ENCODE measurements around the gene FAM210B.

DNA sequence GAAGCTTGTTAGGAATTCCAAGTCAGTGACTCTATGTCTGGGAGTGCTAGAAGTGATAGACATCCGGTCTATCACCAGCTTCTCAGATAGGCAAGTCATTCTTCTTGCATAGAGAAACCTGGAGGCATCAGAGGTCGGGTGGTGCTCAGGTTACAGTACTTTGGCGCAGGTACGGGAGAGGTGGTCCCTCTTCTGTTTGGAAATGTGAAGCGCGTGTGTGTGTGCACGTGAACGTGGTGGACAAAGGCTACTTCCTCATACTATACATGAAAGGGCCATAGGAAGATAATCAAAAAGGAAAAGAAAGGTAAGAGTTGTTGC is 299.2 kb upstream of the ZFP64 start:
- PRO-cap = no peak
- RRBS = no CpG with 5 or more reads among the region's 8 CpGs

DNA sequence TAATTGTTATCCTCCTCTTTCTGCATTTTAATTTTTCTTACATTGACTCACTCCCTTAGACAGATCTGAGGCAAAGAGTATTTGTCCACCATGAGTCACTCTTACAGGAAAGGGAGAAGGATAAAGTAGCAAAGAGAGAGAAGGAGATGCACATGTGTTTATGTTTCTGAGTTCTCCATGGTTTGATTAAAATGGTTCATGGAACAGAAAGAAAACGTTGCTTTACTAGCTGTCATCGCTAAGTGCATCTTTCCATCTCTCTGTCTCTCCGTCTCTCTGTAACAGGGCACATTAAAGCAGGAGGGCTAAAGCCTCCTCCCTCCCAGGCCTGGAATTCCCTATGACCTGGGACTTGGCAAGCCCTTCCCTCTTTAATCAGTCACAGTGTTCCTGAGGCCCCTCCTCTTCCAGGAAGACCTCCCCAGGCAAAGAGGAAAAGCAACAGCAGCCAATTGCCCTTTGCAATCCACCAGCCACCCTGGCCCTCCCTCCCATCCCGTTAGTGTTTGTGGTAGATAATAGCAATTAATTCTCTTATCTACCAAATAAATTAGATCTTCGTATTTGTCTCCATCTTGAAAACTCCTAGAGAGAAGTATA is 112.8 kb upstream of the TSHZ2 start:
- PRO-cap = no peak
- RRBS = no CpG with 5 or more reads among the region's 5 CpGs

DNA sequence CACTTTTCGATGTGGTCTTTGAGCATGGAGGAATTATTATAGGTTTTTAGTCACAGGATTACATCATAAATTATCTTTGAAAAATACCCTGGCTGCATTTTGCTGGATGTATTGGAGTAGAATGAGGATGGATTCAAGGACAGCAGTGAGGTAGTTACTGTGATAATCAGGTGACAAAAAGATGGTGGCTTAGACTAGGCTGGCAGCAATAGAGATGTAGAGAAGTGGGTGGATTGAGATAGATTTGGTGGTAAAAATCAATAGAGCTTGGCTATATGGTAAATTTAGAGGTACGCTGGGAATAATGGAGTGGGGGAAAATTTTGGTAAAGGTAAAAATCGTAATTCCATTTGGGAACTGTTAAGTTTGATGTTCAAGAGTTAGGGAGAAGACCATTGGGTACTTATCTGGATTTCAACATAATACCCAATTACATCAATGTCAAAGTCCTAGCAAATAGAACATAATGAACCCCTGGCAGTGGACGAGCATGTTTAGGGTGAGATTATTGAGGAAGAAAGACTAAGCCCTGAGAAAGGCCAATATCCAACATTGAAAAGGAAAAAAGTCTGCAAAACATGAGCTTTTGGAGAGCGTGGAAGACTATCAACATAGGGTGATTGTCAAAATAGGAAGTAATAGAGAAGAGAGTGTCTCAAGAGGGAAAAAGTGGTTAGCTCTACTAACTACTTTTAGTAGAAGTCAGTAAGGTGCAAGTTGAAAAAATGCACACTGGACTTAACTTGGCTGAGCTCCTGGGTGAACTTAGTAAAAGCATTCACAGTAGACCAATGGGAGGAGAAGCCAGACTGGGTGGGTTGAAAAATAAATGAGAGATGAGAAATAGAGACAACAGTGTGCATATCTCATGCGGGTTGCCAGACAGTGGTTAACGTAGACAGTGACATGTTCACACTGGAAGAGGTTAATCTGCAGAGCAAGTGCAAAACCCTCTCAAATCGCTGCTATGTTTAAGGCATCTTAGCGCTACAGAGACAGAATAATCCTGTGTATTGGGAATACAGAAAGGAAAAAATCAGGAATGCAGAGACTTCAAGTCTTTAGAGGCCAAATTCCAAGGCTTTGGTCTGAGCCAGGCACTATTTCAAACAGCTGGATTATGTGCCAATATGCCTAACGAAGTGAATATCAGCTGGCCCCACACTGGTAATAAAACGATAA is 106.7 kb downstream of the TSHZ2 start:
- PRO-cap = no peak
- RRBS = no CpG with 5 or more reads among the region's 11 CpGs

- PRO-cap = bidirectional peak, plus-strand start at chr20:53081592, minus-strand start at chr20:53081432
- RRBS = no CpG with 5 or more reads among the region's 6 CpGs
These were observed 109.1 kb downstream of the TSHZ2 start for GRCh38 chr20:53081157-53081668.

DNA sequence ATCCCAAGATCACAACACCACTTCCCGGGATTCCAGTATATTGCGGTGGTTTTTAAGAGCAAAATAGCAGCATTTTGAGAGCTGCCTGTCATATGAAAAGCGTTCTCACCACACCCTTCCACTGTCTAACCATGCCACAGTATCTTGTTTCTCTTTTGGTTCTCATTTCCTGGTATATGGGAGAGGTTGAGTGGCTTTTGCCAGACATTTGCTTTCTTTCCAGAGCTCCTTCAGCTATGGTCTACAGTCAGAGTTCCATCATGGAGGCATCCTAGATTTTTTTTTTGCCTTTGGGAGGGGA is 243.0 kb downstream of the TSHZ2 start:
- PRO-cap = no peak
- RRBS = no CpG with 5 or more reads among the region's 3 CpGs

DNA sequence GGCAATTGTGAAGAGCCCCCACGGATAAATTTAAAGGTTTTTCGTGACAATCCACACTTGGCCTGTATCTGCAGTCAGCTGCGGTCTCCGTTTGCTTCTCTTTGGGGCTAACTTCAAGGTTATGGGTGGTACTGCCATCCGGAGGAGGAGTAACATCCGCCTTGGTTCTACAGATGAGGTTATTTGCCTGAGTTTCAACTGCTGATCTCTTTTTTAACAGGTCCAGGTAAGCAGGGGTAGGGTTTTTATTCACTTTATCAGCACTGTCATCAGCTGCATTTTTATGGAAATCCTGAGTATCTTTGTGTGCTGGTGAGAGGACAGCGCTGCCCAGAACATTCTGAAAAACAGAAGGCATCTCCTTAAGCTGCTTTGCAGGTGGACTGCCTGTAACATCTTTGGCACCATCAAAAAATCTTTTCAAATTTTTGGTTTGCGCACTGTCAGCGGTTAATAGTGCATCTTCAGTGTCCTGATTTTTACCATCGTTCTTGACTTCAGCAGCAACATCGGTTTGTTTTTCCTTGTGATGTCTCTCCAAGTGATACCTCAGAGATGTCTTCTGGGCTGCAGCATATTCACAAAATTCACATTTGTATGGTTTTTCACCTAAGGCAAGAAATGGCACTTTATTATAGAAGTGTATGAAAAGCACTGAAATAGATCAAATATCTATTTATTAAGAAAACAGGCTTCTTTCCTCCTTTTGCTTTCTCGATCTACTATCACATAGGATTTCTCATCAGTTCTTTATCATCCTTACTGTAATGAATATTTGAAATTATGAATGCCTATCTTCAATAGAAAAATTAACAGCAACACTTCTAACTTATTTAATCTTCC is 16.7 kb downstream of the ZNF217 start:
- PRO-cap = no peak
- RRBS = no CpG with 5 or more reads among the region's 12 CpGs

DNA sequence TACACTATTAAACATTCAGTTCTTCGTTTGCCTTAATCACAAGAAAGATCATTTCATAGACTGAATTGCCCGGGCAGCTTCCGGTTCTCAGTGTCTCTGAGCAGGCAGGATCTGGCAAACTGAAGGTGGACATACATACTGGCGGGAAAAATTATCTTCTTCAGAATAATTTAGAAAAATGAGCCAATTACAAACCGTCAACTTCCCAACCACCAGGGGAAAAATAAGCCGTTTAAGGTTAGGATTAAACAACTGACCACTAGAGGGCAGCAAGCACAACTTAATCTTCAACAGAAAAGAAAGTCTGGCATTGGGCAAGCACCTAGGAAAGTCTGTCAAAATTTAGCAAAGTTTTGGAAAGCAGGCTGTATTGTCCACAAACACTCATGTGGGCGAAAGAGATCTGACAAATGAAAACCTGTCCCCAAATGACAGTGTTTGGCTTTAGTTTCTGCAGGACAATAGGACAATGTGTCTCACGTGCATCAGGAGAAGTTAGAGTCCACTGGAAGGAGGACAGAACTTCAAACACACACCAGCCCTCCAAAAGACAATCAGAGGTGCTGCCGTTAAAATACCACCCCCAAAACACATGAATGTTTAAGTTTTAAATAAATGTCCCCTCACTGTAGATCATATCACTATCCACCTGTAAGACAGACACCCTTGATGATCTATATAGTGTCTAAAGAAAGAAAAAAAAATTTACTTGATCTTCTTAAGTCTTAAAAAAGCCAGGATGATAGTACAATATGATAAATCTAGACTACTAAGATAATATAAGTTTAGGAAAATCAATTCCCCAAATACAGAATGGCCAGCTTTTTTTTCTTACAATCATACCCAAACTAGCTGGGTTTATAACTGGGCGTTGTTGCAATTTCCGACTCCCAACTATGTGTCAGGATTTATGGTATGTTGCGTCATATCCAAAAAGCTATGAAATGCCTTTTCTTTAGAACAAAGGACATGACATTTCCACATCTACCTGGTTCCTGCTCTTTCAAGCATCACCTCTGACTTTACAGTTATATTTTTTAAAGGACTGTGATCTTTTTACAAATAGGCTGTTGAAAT is 14.6 kb downstream of the ZNF217 start:
- PRO-cap = bidirectional peak, plus-strand start at position 981 of the sequence, minus-strand start at position 862 of the sequence
- RRBS = no CpG with 5 or more reads among the region's 12 CpGs

DNA sequence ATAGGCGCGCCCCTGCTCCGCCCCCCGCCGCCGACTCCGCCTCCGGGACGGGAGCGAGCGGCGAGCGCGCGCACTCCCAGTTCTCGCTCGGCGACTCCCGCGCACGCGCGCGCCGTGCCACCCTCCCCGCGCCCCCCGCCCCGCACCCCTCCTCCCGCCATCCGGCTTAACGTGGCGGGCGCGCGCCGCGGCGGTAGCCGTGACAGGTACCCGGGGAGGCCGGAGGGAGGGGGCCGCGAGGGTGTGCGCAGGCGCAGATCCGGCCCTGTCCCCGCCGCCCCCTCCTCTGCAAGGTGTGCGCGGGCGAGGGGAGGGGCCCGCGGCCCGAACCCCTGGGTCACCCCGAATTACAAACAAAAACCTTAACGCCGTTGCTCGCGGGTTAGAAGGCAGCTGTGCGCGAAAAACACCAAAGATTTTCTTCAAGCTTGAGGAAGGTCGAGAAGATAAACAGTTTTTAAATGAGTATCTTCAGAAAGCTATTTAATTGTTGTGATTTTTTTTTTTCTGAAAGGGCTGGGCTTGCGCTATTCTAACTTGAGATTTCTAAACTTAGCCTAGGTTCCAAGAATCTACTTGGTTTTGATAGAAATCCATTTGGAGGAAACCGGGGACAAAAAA is 891 bp upstream of the ZNF217 start:
- PRO-cap = bidirectional peak, plus-strand start at position 79 of the sequence, minus-strand start outside the sequence; bidirectional peak, plus-strand start at position 385 of the sequence, minus-strand start at position 105 of the sequence
- RRBS = under 1% methylated on average over 5 of the region's 65 CpGs

DNA sequence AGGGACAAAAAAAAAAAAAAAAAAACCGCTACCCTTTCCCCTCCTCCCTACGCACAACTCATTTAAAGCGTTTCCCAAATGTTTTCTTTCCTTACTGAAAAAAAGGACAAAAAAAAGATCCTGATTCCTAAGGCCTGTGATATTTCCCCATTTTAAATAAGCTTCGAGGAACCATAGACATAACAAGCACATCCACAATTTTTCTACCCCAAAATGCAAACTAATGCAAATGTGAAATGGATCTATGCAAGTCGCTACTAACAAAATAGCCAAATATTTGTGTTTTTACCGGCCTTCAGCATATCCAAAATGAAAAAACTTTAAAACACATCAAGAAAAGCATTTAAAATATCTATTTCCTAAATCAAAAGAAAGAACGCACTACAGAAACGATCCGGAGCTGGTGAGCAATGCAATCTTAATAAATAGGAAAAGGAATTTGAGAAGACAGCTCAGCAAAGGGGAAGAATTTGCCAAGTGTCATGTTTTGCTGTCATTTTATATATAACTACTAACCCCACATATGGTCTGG is 1.5 kb upstream of the ZNF217 start:
- PRO-cap = no peak
- RRBS = no CpG with 5 or more reads among the region's 9 CpGs

DNA sequence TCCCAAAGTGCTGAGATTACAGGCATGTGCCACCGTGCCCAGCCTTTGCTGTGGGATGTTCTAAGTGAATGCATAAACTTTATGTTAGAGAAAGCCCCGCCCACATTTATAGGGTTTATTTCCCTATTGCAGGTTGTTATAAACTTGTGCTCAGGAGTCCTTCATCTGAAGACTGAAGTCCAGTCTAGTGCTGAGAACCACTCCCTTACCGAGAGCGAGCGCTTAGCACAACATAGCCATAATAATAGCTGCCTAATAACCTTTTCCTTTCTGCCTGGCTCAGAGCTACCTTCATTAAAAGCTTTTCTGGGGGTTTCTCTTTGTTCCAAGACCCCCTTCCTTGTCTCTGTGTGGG is 75.4 kb upstream of the ZNF217 start:
- PRO-cap = no peak
- RRBS = no CpG with 5 or more reads among the region's 5 CpGs

GRCh38 chr20:53735404-53736795 is 142.3 kb upstream of the ZNF217 start:
- PRO-cap = bidirectional peak, plus-strand start at chr20:53735740, minus-strand start at chr20:53735701
- RRBS = no CpG with 5 or more reads among the region's 14 CpGs

DNA sequence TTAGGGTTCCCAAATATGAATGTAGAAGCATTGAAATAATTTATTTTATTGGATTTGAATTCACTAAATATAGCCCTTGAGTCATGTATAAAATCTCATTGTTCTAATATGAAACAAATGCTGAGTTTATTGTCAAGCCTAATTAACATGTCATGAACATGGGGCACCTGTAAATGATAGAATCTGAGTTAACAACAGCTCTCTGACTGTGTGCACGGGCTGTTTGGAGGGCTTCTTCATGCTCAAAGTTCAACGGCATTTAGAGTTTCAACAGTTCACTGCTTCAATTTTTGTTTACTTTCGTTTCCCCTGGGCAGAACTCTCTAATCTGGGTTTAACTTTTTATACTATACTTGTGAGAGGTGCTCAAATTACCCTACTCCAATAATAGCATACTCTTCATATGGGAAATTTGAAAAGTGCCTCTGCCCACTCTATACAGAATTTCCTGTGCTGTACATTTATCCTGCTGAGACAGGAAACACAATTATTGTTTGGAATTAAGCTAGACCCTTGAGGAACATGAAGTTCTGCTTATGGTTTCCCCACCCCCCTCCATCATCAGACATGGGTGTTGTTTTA is 236.4 kb upstream of the ZNF217 start:
- PRO-cap = bidirectional peak, plus-strand start at position 490 of the sequence, minus-strand start at position 261 of the sequence
- RRBS = no CpG with 5 or more reads among the region's 3 CpGs

GRCh38 chr20:54028331-54029213 is 41.8 kb downstream of the BCAS1 start:
- PRO-cap = no peak
- RRBS = 95% methylated on average over 4 of the region's 23 CpGs

GRCh38 chr20:54065564-54066160 is 4.7 kb downstream of the BCAS1 start:
- PRO-cap = no peak
- RRBS = no CpG with 5 or more reads among the region's 14 CpGs

DNA sequence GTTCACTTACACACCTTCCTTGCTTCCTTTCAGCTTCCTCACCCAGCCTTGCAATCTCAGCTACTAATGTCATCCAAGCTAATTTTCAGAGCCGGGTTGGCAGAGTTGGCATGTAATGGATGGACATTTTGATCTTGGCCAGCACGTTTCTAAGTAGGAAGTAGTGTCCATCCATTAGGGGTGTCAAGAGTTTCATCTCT is 60.5 kb downstream of the PFDN4 start:
- PRO-cap = no peak
- RRBS = no CpG with 5 or more reads among the region's 2 CpGs

- PRO-cap = unidirectional peak, plus-strand start at chr20:56358974
- RRBS = under 1% methylated on average over 40 of the region's 76 CpGs
These were observed at the start of gene FAM210B for GRCh38 chr20:56358524-56359309. TSS of gene FAM210B (plus strand) at chr20:56358974.

GRCh38 chr20:56433648-56434327 is 21.7 kb downstream of the CASS4 start:
- PRO-cap = no peak
- RRBS = no CpG with 5 or more reads among the region's 7 CpGs

DNA sequence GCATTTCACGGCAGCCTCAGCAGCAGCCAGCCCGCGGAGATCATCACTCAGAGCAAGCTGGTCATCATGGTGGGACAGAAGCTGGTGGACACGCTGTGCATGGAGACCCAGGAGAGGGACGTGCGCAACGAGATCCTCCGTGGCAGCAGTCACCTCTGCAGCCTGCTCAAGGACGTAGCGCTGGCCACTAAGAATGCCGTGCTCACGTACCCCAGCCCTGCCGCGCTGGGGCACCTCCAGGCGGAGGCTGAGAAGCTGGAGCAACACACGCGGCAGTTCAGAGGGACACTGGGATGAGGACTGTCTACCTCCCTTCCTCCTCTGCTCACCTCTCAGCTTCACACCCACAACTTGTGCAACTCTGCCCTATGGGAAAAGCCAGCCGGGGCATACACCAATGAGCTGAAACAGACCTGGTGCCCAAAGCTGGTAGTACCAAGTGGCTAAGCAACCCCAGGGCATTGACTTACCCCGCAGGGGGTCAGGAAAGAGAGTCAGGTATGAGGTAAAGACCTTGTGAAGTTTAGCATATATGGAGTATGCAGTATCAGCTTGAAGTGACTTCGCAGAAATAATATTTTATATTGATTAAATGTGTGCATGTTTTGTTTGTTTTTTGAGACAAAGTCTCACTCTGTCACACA is 9.9 kb upstream of the RTF2 start:
- PRO-cap = no peak
- RRBS = no CpG with 5 or more reads among the region's 20 CpGs

DNA sequence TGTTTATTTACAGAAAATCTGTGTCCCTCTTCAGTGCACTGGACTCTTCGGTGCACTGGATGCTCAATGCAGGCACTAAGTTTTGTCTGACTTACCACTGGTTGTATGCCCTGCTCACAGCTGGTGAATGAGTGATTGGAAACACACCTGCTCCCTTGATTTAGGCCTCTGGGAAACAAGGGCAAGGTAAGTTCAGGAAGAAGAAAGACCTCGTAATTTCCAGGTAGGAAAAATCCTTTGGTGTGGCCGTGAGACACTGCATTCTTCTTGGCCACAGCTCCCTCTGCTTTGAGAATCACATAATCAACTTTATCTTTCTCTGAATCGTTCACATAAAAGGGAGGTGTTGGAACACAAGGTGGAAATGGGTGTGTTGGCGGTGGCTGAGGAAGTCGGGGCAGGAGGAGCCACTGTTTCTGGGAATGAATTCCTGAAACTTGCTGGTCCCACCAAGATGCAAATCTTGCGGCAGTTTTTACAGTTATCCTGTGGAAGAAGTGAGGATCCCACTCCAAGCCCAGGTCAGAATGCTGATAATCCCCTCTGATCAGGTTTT is 25.9 kb downstream of the FAM209B start:
- PRO-cap = no peak
- RRBS = no CpG with 5 or more reads among the region's 7 CpGs

GRCh38 chr20:56627391-56627776 is 1.7 kb upstream of the TFAP2C start:
- PRO-cap = no peak
- RRBS = 80% methylated on average over 2 of the region's 17 CpGs

Data from MCF 10A (cell line).